ENCODE measurements around a stretch of chr19.

DNA sequence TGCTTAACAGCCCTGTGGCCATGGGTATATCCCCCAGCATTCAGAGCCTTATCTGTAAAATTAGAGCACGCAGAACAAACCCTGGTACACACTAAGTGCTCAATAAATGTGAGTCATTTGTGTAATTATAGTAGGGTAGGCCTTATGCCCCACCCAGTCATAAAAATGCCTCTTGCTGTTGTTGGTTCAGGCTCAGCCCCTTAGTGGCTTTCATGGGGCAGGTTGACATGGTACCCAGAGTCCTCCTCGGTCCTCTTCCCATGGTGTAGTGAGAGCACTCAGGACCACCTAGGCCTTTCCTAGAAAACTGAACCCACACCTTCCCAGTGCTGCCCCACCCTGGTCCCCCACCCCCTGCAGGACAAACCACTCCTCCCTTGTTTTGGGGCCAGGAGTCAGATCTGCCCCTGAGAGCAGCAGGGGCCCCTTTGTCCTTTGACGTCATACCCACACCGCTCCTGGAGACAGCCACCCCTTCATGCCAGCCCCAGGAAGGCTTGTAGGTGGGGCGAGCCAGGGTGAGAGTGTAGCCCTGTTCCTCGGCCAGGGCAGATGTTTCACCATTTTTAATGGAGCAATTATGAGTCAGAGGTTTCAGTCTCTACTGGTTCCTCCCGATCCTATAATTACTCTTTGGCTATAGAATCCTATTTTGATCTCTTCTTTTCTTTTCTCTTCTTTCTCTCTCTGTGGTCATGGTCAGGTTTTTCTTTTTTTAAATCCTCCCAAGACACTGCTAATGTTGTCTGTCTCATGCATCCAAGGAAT, 36.8 kb downstream of the ACTN4 start:
- PRO-cap, 2 experiments, result no peak in any of the 2 experiments

DNA sequence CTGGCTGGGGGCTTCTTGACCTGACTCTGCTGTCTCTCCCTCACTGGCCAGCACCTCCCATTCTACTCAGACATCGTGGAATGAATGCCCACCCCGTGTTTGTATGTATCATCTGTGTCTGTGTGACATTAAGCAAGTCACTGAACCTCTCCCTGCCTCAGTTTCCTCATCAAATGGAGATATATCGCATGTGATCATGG, 47.0 kb downstream of the ACTN4 start:
- PRO-cap, 2 experiments, result no peak in any of the 2 experiments

DNA sequence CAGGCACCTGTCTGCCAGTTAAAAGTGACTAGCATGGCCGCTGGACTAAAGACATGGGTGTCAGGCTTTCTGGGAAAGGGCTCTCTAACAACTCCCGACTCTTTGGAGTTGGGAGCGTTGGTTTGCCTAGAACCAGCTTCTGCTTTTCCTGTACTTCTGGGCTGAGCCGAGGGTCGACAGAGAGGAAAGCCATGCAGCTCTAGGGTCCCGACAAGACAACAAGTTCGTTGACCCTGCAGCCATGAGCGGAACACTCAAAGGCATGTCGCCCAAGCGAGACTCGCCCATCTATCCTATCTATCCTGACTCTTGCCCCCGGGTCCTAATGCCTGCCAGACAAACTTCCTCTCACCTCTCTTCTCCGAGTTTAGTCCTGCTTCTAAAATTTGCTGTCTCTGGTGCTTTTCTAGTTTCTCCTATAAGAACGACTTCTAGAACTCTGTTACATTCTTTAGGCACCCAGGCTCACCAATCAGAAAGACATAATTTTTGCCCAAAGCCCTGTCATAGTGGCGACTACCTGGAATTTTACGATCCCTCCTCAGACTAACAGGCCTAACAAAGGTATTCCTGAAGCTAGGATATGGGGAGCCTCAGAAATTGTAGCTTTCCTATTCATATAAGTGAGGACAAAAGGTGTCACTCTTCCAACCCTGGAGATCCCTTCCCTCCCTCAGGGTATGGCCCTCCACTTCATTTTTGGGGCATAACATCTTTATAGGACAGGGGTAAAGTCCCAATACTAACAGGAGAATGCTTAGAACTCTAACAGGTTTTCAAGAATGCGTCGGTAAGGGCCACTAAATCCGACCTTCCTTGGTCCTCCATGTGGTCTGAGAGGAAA, 7.9 kb downstream of the ECH1 start:
- PRO-cap, 2 experiments, result no peak in any of the 2 experiments

GRCh38 chr19:38859635-38860351, 10.0 kb upstream of the HNRNPL start:
- PRO-cap, 2 experiments, result no peak in any of the 2 experiments

GRCh38 chr19:38924300-38924956, 6.1 kb downstream of the SARS2 start:
- PRO-cap, 2 experiments, result no peak in any of the 2 experiments

- PRO-cap, 2 experiments, result no peak in any of the 2 experiments
Measured at GRCh38 chr19:39112271-39112661, 13.3 kb upstream of the PAK4 start.

DNA sequence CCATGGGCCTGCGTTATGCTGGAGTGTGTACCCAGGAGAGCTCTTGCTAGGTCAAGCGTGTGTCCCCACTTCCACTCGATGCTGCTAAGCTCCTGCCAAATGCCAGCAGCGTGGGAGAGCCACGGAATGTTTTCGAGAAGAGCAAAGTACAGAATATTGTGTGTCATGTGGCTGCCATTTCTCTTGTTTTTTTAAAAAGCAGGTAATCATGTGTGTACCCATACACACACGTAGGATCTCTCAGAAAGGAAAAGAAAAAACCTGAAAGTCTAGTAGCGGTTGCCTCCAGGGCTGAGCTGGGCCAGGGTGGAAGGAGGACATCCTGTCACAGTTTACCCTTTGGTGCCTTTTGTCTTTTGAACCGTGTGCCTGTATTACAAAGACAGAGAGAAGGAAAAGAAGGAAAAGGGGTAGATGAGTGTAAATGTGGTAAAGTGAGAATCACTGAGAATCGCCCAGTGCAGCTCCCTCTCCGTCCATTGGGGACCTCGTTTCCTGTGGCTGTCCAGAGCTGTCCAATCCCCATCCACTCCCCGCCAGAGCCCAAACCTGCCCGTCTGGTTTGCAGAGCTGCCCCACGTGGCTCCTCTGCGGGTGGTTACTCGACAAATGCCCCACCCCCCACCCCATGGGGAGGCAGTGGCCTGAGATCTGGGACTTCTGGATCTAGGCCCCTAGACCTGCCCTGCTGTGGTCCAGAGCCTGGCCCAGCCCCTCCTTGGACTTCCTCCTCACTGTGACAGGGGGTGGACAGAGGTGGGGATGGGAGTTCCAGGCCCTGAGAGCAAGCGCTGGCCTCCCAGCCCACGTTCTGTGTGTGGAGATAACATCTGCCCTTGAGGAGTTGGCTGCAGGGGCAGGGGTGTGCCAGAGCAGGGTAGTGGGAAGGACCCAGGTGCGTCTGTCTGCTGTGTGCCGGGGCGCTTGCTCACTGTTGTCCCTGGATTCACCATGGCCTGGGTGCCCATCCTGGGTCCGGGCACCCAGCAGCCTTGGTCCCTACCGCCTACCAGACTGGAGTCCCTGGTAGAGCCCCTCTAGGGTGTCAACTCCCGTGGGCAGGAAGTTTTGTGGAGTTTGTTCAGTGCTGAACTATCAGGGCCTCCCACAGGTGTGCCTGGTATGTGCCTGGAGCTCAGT, 29.0 kb downstream of the PAK4 start:
- PRO-cap, 2 experiments, result no peak in any of the 2 experiments

DNA sequence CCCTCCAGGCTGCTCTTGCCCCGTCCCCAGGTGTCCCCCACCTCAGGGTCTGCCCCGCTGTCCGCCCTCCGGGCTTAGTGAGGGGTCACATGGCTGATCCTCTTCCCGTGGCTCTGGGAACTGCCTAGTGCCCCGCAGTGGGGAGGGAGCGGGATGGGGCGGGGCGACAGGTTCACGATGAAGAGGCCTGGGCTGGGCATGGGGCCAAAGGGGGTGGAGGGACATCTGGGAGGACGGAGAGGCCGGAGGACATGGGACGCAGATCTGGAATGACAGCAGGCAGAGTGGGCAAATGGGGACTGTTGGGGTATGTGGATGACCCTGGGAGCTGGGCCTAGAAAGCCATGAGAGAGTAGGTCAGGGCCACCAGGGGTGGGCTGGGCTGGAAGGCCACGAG, 29.7 kb upstream of the NCCRP1 start:
- PRO-cap, 2 experiments, result peak in 1 of 2 experiments; most common plus-strand start position 220 of the sequence (in 1); most common minus-strand start position 79 of the sequence (in 1)

DNA sequence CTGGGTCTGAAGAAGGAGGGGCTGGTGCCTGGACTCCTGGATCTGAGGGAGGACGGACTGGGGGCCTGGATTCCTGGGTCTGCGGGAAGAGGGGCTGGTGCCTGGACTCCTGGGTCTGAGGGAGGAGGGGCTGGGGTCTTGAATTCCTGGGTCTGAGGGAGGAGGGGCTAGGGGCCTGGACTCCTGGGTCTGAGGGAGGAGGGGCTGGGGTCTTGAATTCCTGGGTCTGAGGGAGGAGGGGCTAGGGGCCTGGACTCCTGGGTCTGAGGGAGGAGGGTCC, 242 bp upstream of the NCCRP1 start:
- PRO-cap, 2 experiments, result no peak in any of the 2 experiments

DNA sequence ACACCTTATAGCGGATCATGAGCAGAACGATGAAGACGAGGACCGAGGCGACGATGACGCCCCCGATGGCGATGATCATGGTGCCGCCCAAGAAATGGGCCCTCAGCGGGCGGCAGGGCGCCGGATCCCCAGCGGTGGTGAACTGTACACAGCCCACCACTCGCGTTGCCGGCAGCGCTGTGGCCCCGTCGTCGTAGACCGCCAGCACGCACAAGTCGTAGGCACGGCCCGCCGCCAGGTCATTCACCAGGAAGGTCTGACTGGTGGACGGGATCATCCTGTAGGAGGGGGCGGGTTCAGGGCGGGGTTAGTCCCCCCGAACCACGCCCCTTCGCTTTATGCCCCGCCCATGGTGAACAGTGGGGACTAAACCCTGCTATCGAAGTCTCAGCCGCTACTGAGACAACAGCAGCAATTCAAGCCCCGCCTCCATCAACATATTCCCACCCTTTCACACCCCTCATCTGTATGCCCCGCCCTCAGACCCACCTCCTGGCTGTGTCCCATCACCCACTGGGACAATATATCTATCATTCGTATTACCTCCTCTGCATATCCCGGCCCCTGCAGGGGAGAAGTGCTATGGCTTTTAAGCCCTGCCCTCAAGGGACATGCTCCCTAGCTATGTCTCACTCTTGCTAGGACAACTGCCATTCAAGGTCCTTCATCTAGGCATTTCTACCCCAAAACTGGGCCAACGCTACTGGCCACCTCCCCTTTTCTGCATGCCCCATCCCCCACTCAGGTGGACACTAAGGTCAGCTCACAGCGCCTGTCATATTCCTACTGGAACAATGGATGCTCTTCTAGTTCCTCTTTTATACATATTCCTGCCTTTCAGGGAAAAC, 12.2 kb downstream of the LRFN1 start:
- PRO-cap, 2 experiments, result no peak in any of the 2 experiments

DNA sequence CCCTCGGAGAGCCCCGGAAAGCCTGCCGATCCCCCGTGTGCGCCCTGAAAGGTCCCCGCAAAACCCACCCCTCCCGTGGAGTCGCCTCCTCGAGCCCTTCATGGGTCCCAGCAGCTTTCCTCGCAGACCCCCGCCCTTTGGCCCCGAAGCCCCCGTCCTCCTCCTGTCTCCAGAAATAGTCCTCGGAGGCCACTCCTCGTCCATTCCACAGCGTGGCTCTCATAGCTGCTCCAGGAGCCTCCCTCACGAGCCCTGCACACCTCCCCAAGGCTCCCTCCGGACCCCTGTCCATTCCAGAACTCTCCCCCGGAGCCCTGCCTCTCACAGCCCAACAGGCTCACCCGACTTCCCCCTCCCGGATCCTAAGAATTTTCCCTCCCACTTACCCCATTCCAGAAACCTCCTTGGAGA, 663 bp downstream of the SAMD4B start:
- PRO-cap, 2 experiments, result no peak in any of the 2 experiments

DNA sequence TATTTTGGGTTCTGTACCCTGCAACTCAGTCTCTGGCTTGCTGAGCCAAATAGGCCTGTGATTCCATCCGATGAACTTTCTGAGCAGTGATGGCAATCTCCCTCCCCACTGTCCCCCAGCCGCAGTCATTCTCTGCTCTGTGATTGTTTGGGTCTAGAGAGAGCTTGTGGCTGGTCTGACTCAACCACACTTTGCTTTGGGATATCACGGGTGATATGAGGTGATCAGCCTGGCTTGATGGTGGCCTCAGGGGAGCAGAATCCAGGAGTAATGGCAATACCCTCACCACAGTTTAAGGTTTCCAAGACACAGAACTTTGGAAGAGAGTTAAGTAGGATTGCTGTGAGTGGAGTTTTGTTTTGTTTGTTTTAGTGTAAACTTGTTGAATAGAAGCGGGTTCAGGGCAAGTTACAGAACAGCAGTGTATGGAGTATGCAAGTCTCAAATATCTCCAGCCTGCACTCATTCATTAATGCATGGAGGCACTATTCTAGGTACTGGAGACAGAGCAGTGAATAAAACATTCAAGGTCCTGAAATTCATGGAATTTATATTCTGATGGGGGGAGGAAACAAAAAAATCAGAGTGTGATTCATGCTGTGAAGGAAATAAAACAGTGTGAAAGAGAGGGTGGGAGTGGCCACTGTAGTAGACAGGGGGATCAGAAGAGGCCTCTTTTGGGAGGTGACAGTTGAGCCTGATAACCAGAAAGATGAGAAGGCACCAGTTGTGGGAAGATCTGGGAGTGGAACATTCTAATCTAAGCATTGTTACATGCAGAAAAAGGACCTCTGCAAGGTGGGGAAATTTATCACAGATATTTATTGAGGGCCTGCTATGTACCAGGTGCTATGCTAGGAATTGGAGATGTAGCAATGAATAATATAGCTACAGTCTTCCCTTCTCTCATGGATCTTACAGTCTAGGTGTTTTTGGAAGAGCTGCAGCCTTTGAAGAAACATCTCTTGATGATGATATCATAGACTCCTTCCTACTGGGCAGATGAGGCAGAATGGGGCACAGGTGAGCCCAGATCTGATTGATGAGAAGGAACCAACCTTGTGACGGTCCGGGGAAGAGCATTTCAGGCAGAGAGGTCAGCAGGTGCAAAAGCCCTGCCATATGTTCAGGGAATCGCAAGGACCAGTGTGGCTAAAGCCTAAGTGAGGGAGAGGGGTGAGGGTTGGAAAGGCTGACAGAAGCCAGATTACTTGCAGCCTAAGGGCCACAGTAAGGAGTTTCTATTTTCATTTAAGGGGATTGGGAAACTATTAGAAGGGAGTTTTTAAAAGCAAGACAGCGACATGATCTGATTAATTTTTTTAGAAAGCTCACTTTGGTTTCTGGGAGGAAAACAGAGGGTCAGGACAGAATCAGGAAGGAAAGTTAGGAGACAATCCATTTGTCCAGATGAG, 5.7 kb downstream of the SAMD4B start:
- PRO-cap, 2 experiments, result no peak in any of the 2 experiments

- PRO-cap, 2 experiments, result no peak in any of the 2 experiments
Measured at GRCh38 chr19:39357452-39358243, 15.4 kb downstream of the SAMD4B start.

DNA sequence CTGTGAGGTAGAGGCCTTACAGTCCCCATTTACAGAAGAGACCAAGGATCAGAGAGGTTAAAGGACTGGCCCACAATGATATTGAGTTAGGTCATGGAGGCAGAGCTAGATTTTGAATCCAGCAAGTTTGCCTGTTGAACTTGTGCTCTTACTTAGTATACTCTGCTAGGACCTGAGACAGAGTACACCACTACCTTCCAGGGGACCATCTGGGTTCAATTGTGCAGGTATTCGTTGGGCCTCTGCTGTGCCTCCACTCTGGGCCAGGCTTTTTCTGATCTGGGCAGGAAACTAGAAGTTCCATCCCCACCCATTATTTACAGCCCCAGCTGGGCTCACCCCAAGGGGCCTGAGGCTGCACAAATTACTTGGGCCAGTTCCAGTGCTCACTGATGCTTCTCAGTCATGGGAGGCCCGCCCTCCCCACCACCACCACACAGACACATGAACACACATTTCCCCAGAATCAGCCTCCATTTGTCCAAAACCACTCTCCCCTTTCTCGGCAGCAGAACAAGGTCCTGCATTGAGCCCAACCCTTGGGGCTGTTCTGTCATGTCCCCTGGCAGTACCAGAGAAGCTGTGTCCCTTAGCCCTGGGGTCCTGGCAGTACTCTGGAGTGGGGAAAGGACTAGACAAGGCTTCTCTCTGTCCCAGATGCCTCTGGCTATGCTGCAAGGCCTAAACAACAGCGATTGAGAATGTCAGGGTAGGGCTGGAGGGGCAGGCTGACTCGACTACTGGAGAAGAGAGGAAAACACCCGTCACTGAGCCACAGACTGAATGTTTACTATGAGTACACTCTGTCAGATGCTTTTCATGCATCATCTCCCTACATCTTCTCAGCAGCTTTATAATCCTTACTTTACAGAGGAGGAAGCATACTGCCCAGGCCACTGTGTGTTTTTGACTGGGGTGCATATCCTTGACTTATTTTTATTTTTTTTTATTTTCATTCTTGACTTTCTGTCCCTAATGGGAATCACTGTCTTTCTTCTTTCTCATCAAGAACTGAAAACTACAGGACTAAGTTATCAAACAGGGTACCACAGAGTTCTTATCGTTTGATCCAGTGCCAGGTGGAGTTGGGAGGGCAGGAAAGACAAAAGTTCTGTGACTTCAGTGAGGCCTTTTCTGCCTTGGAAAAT, 21.8 kb downstream of the SAMD4B start:
- PRO-cap, 2 experiments, result peak in 2 of 2 experiments; most common minus-strand start position 281 of the sequence (in 2)

DNA sequence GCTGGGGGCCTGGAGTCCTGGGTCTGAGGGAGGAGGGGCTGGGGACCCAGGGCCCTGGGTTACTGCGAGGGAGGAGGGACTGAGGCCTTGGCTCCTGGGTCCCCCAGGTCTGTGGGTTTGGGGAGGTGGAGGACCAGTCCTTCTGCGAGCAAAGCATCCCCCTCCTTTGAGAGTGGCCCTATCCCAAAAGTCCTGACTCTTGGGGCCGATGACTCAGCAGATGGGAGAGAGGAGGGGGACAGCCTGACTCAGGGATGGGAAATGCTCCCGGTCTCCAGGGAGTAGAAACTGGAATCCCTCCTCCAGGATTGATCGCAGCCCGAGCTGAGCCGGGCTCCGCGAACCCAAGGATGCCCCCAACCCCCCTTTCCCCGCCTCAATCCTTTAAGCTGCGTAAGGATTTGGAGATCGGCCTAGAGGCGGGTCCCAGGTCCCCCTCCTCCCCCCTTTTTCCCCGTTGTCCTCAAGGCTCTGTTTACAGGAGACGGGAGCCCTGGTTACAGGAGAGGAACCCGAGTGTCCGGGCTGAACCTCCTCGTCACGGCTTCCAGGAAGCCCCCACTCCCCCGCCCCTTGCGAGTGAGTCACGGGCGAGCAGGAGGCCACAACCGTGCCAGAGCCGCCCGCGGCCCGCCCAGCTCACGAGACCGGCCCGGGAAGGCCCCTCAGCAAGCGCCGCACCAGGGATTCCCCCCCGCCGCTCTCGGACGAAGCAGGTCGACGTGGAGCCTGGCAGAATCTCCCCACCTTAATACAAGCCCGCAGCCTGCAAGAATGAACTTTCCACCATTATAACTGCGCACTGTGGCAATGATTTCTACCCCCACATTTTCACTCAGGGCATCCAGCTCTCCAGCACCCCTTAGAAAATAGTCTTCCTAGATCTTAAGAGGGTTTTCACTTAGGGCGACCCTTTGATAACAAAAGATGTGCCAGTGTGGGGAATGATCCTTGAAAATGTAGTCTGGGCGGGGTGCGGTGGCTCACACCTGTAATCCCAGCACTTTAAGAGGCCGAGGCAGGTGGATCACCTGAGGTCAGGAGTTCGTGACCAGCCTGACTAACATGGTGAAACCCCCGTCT, 2.9 kb upstream of the ZFP36 start:
- PRO-cap, 2 experiments, result peak in 2 of 2 experiments; most common plus-strand start position 474 of the sequence (in 2); most common minus-strand start position 352 of the sequence (in 2)

GRCh38 chr19:39434348-39434976, 1.3 kb downstream of the RPS16 start:
- PRO-cap, 2 experiments, result no peak in any of the 2 experiments

- PRO-cap, 2 experiments, result no peak in any of the 2 experiments
Measured at GRCh38 chr19:39679091-39679795, 23.5 kb downstream of the LGALS16 start.

GRCh38 chr19:39828229-39829058, 5.5 kb downstream of the DYRK1B start:
- PRO-cap, 2 experiments, result no peak in any of the 2 experiments

- PRO-cap, 2 experiments, result no peak in any of the 2 experiments
Measured at GRCh38 chr19:39889896-39890163, 43.7 kb upstream of the FBL start.

DNA sequence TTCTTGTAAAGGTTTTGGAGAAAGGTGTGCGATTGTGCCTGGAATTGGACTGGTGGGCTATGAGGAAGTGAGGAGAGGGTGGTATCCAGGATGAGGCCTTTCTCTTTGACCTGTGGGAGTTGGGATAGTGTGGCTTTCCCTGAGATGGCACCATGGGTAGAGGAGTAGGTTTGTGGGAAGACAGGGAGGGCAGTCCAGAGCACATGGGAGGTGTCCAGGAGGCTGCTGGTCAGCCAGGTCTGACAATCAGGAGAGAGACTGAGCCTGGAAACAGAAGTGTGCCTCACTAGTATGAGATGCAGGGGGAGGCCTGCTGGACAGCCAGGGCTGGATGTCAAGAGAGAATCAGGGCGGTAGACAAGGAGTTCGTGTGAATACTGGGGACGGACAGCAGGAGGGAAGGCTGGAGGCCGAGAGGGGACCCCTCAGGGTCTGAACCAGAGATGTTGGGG, 2.8 kb downstream of the PSMC4 start:
- PRO-cap, 2 experiments, result no peak in any of the 2 experiments

All from right ventricle myocardium (tissue), 1 donor.